Epithelial cell of alveolus of lung (primary cell): ENCODE measurements around a stretch of chr18.

GRCh38 chr18:76932413-76932811 lies 110.1 kb downstream of the ZNF236 start:
- RAMPAGE, long total RNA: no peak
- RRBS: no CpG with 5 or more reads among the region's 9 CpGs

- RAMPAGE, long total RNA: no peak
- RRBS: no CpG with 5 or more reads among the region's 28 CpGs
Observed at GRCh38 chr18:76987767-76988811, 144.5 kb downstream of the MBP start.

GRCh38 chr18:76991077-76991875 lies 141.3 kb downstream of the MBP start:
- RAMPAGE, long total RNA: no peak
- RRBS: no CpG with 5 or more reads among the region's 25 CpGs

GRCh38 chr18:77043901-77044759 lies 88.5 kb downstream of the MBP start:
- RAMPAGE, long total RNA: no peak
- RRBS: 66% methylated on average over 4 of the region's 23 CpGs

GRCh38 chr18:77054060-77054580 lies 78.5 kb downstream of the MBP start:
- RAMPAGE, long total RNA: no peak
- RRBS: no CpG with 5 or more reads among the region's 12 CpGs

DNA sequence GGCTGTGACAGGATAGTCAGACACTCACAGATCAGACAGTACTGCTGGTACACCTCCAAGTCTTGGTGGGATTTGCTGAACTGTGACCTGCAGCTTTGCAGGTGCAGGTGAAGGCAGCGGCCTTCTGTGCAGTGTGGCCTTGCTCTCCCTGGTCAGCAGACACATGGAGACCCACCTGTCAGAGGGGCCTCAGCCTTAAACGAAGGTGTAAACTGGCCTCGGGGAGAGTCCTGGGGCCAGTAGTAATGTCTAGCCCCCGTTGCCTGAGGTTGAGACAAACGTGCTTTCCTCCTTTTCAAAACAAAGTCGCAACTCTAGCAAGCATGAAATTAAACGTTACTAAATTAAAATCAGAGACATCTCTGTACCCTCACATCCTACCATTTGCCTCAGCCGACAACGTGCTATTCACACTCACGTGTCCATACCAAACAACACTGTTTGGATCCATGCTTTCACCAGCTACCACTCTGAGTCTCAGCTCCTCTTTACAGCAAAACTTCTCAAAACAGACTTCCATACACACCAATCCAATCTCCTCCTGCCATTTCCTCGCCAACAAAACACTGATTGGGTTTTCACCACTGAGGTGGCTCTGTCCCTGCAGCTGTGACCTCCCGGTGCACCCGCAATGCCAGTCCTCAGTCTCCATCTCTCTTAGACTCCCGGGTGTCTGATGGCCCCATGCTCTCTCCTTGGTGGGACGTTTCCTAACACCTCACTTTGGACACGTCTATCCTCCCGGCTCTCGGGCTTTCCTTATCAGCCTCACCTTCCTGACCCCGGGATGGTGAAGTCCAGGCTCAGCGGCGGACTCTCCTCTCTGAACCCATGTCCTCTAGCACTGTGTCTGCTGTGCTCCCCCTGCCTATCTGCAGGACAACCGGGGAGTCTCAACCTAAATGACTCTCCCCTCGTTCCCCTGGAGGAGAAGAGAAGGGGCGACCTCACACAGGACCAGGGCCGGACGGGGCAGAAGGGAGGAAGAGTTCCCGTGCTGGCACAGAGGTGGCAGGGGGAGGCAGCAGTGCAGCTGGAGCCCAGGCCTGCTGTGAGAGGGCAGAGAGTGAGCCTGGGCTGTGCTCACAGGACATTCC lies 42.3 kb downstream of the MBP start:
- RAMPAGE, long total RNA: no peak
- RRBS: 28% methylated on average over 10 of the region's 27 CpGs

GRCh38 chr18:77098005-77099284 lies 34.1 kb downstream of the MBP start:
- RAMPAGE, long total RNA: no peak
- RRBS: no CpG with 5 or more reads among the region's 24 CpGs

DNA sequence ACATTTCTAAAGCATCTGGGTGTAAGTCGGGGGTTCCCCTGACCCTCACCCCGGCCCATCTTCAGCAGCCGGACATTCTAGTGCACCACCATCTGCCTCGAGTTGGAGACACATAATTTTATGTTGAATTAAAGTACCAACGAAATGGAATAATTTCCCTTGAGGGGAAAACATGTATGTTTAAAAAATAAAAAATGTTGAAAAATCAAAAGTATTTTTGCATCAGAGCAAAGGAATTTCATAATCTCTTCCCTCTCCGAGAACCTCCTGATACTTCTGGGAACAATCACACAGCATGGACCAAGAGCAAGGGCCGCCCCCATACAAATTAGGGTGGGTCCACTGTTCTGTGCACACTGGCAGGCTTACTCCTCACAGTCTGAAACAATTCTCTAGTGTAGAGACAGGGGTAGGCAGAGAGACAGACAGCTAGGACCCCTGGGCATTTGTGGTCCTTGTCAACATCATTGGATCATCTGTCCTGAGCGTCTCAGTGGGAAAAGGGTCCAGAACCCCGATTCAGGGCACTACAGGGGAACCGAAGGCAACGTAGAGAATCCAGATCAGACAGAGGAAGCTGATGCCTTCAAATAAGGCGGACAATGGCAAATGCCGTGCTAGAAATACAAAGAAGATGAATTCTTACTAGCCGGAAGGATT lies 29.1 kb downstream of the MBP start:
- RAMPAGE, long total RNA: no peak
- RRBS: no CpG with 5 or more reads among the region's 14 CpGs

DNA sequence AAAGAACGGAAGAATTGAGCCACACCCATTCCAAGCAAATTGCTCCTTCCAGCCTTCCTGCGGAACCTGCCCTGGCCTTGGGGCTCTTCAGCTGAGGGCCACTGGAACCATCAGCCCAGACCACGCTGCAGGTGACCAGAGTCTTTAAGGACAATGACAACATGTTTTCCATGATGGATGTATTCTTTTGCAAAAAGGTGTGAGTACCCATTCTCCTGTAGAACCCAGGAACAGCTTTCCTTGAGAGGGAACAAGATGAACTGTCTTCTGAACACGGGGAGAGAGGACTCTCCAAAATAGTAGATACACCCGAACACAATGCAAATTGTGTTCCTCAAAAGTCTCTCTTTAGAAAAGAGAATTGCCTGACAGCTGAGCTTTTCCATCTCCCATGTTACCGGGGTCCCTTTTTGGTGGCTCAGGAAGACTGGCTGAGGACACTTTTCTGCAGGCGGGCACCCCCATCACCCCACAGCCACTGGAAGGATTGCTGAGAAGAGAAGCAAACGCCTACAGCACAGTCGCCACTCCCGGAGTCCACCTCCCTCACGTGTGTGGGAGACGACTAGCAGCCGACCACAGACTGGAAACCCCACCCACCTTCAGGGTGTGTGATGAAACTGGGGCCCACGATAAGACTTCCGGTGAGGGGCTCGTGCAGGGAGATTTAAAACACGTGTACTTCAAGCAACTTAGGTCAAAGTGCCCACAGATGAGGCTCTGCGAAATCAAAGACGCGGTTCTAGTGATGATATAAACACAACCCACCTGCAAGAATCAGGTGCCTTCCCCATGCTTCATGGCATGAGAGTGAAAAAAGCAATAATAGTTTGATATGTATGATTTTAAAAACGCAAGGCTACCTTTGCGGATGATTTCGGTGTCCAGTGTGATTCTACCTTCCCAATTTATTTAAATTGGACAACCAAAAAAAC lies 26.4 kb downstream of the MBP start:
- RAMPAGE, long total RNA: no peak
- RRBS: no CpG with 5 or more reads among the region's 23 CpGs

DNA sequence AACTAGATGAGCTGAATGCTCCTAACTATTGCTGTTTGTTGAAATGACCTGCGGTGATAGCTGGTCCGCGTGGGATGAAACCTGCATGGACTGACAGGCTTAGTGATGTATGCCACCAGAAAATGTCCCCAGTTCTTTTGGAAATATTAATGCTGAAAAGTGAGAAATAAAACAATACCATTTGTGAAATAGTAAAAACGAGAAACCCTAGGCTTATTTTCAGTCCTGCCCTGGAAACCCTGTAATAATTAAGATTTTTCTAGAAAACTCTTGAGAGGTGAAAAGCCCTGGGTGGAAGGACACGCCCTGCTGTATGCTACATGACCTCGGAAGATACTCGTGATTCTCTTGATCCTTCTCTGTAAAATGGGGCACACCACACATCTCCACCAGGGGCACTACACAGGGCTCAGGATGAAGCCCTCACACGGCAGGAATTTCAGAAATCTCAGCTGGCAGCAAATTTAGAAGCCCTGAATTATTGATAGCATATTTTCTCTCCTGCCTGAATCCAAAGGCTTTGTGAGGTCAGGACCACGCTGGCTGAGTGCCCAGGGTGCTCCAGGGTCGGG lies 42.3 kb upstream of the GALR1 start:
- RAMPAGE, long total RNA: no peak
- RRBS: no CpG with 5 or more reads among the region's 10 CpGs

- RAMPAGE, long total RNA: no peak
- RRBS: 3% methylated on average over 4 of the region's 9 CpGs
Observed at GRCh38 chr18:78495862-78496242, 483.8 kb upstream of the SALL3 start.

GRCh38 chr18:78510236-78510733 lies 469.3 kb upstream of the SALL3 start:
- RAMPAGE, long total RNA: no peak
- RRBS: no CpG with 5 or more reads among the region's 12 CpGs

- RAMPAGE, long total RNA: no peak
- RRBS: 1% methylated on average over 22 of the region's 105 CpGs
Observed at GRCh38 chr18:78978690-78979507, 719 bp upstream of the SALL3 start.

DNA sequence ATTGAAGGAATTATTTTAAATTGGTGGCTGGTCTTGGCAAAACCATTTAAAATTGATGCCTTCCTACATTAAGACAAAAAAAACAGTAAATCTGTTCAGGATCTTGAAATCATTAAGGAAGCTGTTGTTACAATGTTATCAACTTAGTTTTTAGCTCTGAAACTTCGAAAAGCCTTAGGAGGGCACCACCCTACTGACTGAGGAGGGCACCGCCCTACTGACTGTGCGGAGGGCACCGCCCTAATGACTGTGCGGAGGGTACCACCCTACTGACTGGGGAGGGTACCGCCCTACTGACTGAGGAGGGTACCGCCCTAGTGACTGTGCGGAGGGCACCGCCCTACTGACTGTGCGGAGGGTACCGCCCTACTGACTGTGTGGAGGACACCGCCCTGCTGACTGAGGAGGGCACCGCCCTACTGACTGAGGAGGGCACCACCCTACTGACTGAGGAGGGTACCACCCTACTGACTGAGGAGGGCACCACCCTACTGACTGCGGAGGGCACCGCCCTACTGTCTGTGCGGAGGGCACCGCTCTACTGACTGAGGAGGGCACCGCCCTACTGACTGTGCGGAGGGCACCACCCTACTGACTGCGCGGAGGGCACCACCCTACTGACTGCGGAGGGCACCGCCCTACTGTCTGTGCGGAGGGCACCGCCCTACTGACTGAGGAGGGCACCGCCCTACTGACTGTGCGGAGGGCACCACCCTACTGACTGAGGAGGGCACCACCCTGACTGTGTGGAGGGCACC lies 150.2 kb upstream of the NFATC1 start:
- RAMPAGE, long total RNA: no peak
- RRBS: no CpG with 5 or more reads among the region's 27 CpGs

GRCh38 chr18:79363078-79363585 lies 32.6 kb upstream of the NFATC1 start:
- RAMPAGE, long total RNA: no peak
- RRBS: no CpG with 5 or more reads among the region's 6 CpGs

GRCh38 chr18:79371324-79372063 lies 24.2 kb upstream of the NFATC1 start:
- RAMPAGE, long total RNA: no peak
- RRBS: no CpG with 5 or more reads among the region's 18 CpGs

- RAMPAGE, long total RNA: no peak
- RRBS: no CpG with 5 or more reads among the region's 24 CpGs
Observed at GRCh38 chr18:79393290-79393584, 2.5 kb upstream of the NFATC1 start.

DNA sequence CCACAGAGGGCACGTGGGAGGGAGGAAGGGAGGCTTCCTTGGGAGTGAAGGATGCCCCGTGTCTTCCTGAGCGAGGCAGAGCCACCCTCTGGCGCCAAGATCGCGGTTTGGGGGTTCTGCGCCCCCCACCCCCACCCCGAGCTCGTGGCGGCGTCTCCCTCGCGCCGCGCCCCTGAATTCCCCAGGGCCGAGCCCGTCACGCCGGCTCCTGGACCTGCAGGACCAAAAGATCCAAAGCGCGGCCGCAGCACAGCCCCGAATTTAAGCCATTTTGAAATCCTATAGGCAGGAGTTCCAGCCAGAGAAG lies 900 bp downstream of the NFATC1 start:
- RAMPAGE, long total RNA: no peak
- RRBS: no CpG with 5 or more reads among the region's 23 CpGs

DNA sequence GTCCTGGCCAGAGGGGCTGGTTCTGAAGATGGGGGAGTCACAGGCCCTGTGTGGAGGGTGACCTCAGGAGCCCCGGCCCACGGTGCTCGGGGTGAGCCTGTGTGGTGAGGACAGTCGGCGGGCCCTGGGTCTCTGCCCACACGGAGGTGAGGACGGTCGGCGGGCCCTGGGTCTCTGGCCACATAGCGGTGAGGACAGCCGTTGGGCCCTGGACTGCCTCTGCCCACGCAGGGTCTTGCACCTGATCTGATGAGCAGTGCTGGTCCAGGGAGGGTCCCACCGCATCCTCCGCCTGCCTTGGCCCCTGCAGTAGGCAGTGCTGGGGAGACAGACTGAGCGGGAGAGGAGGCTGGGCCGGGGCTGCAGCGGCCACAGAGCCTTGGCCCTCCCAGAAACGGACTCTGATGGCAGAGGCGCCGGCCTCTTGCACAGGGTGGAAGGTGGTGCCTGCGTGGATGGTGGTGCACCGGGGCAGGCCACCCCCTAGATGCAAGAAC lies 36.5 kb downstream of the NFATC1 start:
- RAMPAGE, long total RNA: no peak
- RRBS: 93% methylated on average over 2 of the region's 22 CpGs

GRCh38 chr18:79507429-79508586 lies 112.1 kb downstream of the NFATC1 start:
- RAMPAGE, long total RNA: no peak
- RRBS: 48% methylated on average over 2 of the region's 53 CpGs